Measurements from ENCODE around the gene NUP133.

DNA sequence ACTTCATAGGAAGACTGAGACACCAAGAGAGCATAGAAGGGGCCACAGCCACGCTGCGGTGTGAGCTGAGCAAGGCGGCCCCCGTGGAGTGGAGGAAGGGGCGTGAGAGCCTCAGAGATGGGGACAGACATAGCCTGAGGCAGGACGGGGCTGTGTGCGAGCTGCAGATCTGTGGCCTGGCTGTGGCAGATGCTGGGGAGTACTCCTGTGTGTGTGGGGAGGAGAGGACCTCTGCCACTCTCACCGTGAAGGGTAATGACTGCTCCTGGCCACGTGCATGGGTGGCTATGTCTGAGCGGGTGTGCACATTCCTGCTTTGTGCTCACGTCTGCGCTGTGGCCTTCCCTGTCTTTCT is 80.8 kb downstream of the OBSCN start:
- PRO-cap, 4 experiments = no peak in any of the 4 experiments
- RAMPAGE, long total RNA, 2 experiments = no peak in any of the 2 experiments

GRCh38 chr1:228358840-228359159 is 47.8 kb downstream of the TRIM11 start:
- PRO-cap, 4 experiments = no peak in any of the 4 experiments
- RAMPAGE, long total RNA, 2 experiments = no peak in any of the 2 experiments

GRCh38 chr1:228372102-228373255 is 34.2 kb downstream of the TRIM11 start:
- PRO-cap, 4 experiments = no peak in any of the 4 experiments
- RAMPAGE, long total RNA, 2 experiments = no peak in any of the 2 experiments

DNA sequence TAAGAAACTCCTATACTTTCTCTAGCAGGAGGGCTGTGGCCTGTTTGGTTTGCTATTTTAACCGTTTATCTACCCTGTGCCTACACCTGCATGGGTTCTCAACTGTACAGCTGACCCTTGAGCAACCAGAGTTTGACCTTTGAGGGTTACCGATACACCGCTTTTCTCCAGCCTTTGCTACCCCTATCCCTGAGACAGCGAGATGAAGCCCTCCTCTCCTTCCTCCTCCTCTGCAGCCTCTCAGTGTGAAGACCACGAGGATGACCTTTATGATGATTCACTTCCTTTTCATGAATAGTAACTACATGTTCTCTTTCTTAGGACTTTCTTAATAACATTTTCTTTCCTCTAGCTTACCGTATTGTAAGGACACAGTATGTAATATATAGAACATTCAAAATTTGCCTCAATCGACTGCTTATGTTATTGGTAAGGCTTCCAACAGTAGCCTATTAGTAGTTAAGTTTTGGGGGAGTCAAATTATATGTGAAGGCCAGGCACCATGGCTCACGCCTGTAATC is 14.5 kb upstream of the RNF187 start:
- PRO-cap, 4 experiments = peak in 2 of 4 experiments; most common minus-strand start position 232 of the sequence (in 2)
- RAMPAGE, long total RNA, 2 experiments = no peak in any of the 2 experiments

DNA sequence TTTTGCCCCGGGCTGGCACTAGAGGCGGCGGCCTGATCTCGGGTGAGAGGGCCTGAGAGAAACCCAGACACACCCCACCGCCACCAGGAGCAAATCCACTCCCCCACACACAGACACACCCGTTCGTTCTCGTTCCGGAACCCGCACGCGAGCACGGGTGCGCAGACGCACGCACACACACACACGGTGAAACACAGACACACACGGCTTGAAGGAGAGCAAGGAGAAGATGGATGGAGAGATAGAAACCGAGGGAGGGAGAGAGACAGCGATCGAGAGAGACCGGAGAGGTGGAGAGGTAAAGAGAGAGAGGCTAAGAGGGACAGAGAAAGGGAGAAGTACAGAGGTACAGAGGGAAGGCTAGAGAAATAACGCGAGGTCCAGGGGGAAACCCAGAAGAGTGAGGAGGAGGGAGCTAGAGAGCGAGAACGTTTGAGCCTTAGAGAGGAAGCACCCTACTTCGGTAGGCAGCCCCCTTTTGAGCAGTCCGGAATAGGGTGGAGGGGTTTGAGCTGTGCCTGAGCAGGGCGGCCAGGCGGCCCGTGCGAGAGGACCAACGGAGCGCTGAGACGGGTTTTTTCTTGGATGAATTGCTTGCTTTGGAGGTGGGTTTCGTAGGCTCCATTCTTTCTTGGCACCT is 88.5 kb upstream of the RHOU start:
- PRO-cap, 4 experiments = no peak in any of the 4 experiments
- RAMPAGE, long total RNA, 2 experiments = no peak in any of the 2 experiments

GRCh38 chr1:228722200-228722805 is 13.0 kb upstream of the RHOU start:
- PRO-cap, 4 experiments = peak in 2 of 4 experiments; most common minus-strand start chr1:228722442 (in 2)
- RAMPAGE, long total RNA, 2 experiments = no peak in any of the 2 experiments

GRCh38 chr1:228861292-228861774 is 126.1 kb downstream of the RHOU start:
- PRO-cap, 4 experiments = no peak in any of the 4 experiments
- RAMPAGE, long total RNA, 2 experiments = no peak in any of the 2 experiments

GRCh38 chr1:229117593-229118576 is 153.0 kb upstream of the RAB4A start:
- PRO-cap, 4 experiments = peak in 4 of 4 experiments; most common plus-strand start chr1:229117899 (in 2); most common minus-strand start chr1:229117707 (in 3)
- RAMPAGE, long total RNA, 2 experiments = no peak in any of the 2 experiments

GRCh38 chr1:229340370-229340815 is 2.5 kb downstream of the CCSAP start:
- PRO-cap, 4 experiments = no peak in any of the 4 experiments
- RAMPAGE, long total RNA, 2 experiments = no peak in any of the 2 experiments

GRCh38 chr1:229431217-229432512 is 2.2 kb downstream of the ACTA1 start:
- PRO-cap, 4 experiments = no peak in any of the 4 experiments
- RAMPAGE, long total RNA, 2 experiments = no peak in any of the 2 experiments

- PRO-cap, 4 experiments = no peak in any of the 4 experiments
- RAMPAGE, long total RNA, 2 experiments = no peak in any of the 2 experiments
Observed at GRCh38 chr1:229436215-229436730, 2.4 kb upstream of the ACTA1 start.

DNA sequence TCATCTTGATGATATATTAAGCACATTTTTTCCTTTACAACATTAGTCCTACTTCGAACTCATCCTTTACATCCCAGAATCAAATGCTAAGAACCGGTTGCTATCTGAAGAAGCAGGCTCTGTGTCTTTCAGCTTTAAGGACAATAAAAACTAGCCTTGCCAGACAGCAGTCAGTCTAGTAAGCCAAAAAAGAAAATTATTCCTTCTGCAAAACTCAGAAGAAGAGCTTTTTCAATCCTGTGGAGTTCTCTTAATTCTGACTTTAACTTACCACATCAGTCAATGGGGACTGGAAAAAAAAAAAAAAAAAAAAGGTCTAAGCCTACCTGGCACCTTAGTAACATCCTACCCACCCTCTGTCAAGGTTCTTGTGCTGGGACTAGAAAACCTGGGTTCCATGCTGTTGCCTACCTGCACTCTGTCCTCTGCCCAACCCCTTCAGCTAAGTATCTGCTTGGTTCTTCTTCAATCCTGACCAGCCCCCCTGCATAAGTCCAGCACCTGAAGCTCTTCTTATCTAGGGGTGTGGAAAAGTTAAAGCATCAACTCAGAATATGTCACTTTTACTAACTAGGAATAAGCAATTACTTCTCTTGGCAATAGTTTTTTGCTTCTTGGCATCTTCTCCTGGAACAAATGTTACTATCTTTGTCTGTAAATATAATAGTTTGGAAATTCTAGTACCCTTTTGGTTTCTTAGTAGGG is 21.4 kb downstream of the NUP133 start:
- PRO-cap, 4 experiments = no peak in any of the 4 experiments
- RAMPAGE, long total RNA, 2 experiments = no peak in any of the 2 experiments

DNA sequence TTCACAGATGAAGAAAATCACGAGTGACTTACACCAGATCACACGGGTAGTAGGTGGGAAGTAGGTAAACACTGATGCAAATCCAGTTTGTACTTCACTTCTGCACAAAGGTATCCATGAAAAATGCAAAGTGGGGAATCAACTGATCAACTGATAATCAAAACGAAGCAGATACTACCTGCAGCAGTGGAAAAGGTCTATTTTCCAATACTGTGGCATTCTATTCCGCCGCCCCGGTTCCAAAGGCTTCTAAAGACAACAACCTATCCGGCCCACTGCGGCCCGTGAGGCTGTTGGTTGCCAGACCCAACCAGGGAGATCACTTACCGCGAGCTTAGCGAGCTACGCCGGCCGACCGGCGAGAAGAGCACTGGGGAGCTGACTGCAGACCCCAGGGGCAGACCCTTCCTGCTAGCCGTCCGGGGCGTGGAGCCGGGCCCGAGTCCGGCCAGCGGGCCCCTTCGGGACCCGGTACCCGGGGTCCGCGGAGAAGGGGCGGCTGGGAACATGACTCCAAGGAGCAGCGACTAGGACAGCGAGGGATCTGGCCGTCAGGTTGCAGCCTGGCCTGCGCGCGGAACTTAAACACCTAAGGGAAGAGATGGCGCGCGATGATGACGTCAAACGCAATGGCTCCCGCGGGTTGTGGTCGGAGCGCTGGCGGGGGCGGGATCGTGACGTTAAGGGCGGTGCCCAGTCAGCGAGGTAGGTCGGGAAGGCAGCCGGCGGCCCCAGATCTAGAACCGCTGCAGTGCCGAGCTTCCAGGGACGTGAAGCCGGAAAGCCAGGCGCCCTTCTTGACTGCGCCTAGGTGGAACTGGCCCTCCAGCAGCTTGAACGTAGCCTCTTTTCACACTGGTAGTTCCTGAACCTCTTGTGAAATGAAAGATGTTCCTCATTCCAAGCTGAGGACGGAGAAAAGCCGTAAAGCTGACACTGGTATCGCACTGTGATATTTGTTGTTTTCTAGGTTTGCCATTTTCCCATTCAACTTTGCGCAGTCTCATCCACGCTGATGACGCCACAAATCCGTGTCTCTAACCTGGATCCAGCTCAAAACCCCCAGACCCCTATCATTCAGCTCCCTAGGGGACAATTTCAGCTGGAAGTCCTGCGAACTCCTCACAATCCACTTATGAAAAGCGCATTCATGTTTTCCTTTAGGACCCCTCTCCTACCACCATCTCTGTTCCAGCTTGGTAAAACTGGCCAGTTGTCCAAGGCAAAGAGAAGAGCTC is at the start of gene NUP133:
NUP133 (minus strand) TSS at position 601 of the 1,238 bp plus-strand sequence.
- PRO-cap, 4 experiments = peak in 4 of 4 experiments; most common plus-strand start position 734 of the sequence (in 4); most common minus-strand start position 558 of the sequence (in 4)
- RAMPAGE, long total RNA, 2 experiments = start-site peak on the minus strand in 2 of 2 experiments, centred at positions 565 to 580 of the sequence, 79 to 479 reads per replicate

DNA sequence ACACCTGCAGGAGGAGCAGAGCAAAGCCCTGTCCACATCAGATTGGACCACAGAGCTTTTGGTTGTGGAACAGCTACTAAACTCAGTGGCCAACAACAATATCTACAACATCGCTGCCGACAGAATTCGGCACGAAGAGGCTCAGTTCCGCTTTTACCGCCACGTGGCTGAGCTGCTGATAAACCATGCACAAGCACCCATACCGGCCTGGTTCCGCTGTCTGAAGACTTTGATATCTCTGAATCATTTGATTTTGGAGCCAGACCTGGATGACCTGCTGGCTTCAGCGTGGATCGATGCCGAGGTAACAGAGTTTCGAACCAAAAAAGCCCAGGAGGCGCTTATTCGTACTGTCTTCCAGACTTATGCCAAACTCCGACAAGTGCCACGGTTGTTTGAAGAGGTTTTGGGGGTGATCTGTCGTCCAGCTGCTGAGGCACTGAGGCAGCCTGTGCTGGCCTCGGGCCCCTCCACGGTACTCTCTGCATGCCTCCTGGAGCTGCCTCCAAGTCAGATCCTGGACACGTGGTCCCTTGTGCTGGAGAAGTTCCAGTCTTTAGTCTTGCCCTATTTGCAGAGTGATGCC is 9.7 kb downstream of the URB2 start:
- PRO-cap, 4 experiments = no peak in any of the 4 experiments
- RAMPAGE, long total RNA, 2 experiments = no peak in any of the 2 experiments

DNA sequence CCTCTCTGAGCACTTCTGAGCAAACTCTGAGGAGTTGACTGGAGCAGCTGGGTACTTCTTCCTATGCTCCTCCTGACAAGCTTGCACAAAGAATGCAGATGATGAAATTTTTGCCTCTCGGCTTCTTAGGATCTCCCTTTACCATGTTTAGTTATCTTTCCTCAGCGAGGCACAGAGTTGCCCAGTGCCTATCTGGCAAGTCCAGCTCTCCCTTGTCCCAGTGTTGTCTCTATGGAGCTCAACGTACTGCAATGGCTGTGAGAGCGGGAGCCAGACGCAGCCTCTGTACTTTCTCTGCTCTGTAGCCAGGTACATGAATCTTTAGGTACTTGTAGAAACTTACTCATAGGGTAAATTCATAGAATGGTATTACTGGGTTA is 79.7 kb downstream of the URB2 start:
- PRO-cap, 4 experiments = no peak in any of the 4 experiments
- RAMPAGE, long total RNA, 2 experiments = no peak in any of the 2 experiments

- PRO-cap, 4 experiments = no peak in any of the 4 experiments
- RAMPAGE, long total RNA, 2 experiments = no peak in any of the 2 experiments
Observed at GRCh38 chr1:229856354-229856590, 210.8 kb upstream of the GALNT2 start.

DNA sequence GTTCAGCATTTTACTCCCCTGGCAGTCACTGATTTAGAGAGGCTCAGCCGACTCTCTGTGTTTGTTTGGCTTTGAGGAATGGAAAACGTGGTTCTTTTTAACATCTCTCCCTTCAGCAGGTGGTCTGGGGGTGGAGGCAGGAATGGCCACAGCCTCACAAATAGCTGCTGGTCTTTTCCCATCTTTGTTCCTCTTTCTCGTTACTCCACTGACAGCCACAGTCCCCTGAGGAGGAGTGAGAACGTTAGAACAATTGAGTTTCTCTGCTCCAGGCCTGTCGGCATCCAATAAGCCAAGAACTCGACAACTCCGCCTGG is 169.6 kb upstream of the GALNT2 start:
- PRO-cap, 4 experiments = no peak in any of the 4 experiments
- RAMPAGE, long total RNA, 2 experiments = no peak in any of the 2 experiments

GRCh38 chr1:230118233-230118919 is 51.3 kb downstream of the GALNT2 start:
- PRO-cap, 4 experiments = no peak in any of the 4 experiments
- RAMPAGE, long total RNA, 2 experiments = no peak in any of the 2 experiments

GRCh38 chr1:230139750-230140105 is 72.7 kb downstream of the GALNT2 start:
- PRO-cap, 4 experiments = no peak in any of the 4 experiments
- RAMPAGE, long total RNA, 2 experiments = no peak in any of the 2 experiments

- PRO-cap, 4 experiments = peak in 2 of 4 experiments; most common plus-strand start chr1:230169912 (in 1); most common minus-strand start chr1:230169898 (in 1)
- RAMPAGE, long total RNA, 2 experiments = no peak in any of the 2 experiments
Observed at GRCh38 chr1:230169457-230170162, 102.6 kb downstream of the GALNT2 start.